Fibroblast of the aortic adventitia (primary cell): ENCODE measurements around the genes OTUD1 and MYO3A.

GRCh38 chr10:22316843-22317319 lies 693 bp downstream of the COMMD3 start:
- CAGE, long polyA plus RNA, result no peak

GRCh38 chr10:22340195-22340738 lies 5.0 kb upstream of the SPAG6 start:
- CAGE, long polyA plus RNA, result no peak

GRCh38 chr10:22479405-22479831 lies 134.1 kb downstream of the SPAG6 start:
- CAGE, long polyA plus RNA, result no peak

- CAGE, long polyA plus RNA, result no peak
These were observed 179.4 kb downstream of the PIP4K2A start for GRCh38 chr10:22534566-22535720.

- CAGE, long polyA plus RNA, result no peak
These were observed 88.8 kb downstream of the PIP4K2A start for GRCh38 chr10:22625426-22626113.

- CAGE, long polyA plus RNA, result no peak
These were observed 82.8 kb downstream of the PIP4K2A start for GRCh38 chr10:22631567-22632040.

DNA sequence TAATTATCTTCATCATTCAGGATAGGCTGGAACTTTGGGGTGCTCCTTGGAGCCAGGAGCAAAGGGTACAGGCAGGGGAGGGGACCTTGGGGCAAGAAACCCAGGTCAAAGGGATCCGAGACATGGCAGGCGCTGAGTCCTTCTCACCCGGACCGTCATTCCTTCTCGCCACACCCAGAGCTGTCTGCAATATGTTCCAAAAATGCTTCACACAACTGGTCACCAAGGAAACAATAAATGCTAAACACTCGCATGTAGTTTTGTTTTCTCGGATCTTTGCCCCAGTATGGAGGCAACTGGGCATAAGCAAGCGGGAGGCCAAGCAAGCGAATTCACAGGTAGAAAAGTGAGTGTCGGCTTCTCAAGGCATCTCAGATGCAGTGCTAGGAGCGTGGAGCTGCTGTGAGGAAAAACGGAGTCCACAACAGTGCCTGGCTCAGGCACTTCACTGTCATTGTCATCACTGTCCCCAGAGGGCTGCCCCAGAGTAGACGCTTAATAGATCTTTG lies 80.8 kb downstream of the PIP4K2A start:
- CAGE, long polyA plus RNA, result no peak

DNA sequence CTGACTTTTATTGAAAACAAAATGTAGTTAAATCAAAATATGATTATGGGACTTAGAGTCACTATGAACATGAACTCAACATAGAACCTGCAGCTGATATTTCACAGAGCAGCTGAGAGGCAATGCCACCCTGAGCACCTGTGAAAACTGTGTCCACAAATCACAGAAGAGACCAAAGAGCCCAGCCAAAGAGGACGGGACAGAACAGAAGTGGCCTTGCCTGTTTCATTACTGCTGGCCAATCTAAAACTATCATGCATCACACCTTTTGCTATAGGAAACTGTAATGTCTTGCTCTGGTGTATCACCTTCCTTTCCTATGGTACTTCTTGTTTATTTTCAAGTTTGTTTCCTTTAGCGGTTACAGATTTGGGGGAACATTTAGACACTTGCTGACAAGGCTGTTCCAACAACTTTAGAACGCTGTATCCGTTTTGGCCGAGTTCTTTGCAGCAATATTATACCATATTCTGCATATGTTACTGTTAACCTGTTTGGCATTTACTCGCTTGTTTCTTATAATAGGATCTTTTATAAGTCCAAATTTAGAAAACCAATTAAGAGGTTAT lies 80.3 kb downstream of the PIP4K2A start:
- CAGE, long polyA plus RNA, result no peak

GRCh38 chr10:22651199-22652046 lies 63.0 kb downstream of the PIP4K2A start:
- CAGE, long polyA plus RNA, result no peak

- CAGE, long polyA plus RNA, result no peak
These were observed at the start of gene OTUD1 for GRCh38 chr10:23438575-23439603. OTUD1 (plus strand) TSS chr10:23439075.

DNA sequence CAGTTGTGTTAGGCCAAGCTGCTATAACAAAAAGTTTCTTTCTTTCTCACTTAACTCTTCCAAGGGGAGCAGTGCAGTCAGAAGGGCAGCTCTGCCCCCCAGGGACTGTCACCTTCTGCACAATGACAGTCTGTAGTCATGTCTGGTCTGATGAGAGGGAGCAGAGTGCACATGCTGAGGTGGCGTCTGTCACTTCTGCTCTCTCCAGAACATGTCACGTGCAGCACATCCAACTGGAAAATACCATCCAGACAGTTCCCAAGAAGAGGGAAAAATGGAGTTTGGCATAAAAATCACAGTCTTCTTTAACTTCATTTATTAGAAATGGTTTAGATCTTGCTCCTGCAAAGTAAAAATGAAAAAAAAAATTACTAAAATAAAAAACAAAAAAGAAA lies 11.0 kb downstream of the OTUD1 start:
- CAGE, long polyA plus RNA, result no peak

DNA sequence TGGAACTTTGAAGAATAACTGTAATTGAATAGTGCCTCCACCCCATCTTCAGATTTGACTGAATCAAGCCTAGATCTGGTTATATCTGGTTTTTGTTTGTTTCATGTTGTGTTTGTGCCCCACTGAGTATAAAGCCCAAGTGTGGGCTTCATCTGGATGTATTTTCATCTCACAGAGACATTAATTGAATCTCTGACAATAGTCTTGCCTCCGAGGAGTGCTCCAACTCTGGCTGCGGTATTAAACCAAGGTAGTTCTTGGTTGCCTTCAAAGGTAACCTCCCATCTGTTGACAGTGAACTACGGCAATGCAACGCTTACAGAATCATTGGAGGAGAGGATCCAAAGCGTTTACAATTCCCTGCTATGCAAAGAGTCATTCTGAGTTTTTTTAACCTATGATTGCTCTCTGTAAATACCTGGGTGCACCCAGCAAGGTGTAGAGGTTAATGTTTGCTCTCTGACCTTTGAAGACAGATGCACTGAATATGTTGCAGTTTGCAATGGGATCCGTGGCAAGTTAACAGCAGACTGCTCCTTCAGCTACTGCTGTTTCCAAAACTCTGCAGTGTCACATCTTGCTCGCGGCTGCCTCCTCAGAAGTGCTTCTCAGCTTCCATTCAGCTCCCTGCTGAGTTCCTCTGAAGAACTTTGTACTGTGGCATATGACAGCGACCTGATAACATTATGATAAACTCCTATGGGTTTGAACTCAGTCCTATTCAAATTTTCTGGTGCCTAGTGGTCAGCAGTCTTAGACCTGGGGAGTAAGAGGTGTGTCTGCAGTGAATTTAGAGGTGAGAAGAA lies 28.9 kb downstream of the KIAA1217 start:
- CAGE, long polyA plus RNA, result no peak

GRCh38 chr10:24382890-24384381 lies 174.5 kb downstream of the KIAA1217 start:
- CAGE, long polyA plus RNA, result no peak

DNA sequence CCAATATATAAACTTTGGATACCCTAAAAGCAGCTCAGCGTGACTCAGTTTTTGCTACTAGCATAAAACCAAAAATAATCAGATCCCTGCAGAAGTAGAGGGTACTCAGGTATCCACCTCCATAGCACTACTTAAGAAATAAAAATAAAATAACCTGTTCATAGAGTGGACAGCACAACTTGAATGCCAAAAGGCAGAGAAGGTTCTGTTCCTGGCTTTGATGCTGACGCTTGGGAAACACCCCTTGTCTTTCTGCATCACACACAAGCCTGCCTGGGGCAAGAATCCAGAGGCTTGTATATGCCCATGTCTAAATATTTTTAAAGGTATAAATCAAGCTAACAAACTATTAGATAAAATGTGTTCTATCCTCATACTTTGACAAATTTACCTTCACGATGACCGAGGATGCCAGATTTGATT lies 207.3 kb downstream of the KIAA1217 start:
- CAGE, long polyA plus RNA, result no peak

- CAGE, long polyA plus RNA, result no peak
These were observed 171.4 kb downstream of the ARHGAP21 start for GRCh38 chr10:24552073-24552840.

DNA sequence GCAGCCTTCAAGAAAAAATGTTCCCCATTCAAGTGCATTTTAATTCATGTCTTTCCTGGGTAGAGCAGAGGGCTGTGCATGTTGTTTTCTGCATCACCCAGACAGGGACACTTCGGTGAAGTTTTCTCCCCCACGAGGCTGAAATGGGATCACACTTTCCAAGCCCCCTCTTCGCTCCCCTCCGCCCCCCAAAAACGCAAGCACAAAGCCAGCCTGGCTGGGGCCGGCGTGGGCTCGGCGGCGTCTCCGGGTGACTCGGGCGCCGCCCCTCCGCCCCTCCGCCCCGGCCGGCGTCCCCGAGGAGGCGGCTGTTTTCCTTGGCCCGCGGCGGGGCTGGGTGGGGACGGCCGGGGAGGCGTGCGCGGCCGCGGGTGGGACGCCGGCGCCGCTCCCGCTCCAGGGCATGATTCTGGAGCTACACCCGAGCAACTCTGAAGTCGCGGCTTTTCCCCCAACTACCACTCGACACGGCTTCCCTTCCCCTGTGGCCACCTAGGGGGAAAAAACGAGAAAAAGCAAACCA lies 1.1 kb downstream of the ARHGAP21 start:
- CAGE, long polyA plus RNA, result no peak

DNA sequence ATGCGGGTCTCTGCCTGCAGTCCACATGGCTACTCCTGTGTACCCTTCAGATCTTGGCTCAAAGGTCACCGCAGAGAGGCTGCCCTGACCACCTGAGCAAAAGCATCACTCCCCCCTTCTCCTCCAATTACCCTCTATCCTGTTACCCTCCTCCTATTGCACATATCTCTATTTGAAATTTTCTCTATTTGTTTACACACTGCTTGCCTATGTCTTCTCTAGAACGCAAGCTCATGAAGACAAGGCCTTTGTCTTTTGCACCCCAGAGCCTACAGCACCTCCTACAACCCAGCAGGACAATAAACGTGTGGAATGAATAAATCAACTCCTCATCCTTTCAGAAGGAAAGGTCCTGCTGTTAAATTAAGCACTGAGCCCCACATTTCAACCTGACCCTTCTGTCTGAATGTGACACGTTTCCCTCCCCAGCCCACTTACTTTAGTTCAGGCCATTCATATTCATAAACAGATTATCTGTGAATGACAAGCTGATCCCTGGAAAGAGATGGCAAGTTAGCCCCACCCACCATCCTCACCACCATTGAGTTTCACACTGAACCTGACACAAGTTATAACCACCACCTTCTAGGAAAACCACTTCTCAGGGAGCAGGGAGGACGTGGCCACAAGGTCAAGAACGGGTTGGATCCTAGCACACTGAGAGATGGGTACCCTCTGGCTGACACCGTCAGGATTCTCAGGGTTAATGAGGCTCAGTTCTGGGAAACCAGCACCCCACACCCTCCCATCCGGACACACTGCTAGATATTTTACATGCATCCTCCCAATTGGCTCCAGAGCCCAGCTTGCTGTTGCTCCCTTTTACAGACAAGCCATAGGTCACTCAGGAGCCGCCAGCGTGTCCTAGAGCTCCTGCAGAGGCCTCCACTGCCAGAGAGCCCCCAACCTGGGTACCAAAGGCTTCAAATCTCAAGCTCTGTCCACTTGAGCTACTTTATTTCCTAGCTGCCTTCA lies 1.0 kb downstream of the PRTFDC1 start:
- CAGE, long polyA plus RNA, result no peak

DNA sequence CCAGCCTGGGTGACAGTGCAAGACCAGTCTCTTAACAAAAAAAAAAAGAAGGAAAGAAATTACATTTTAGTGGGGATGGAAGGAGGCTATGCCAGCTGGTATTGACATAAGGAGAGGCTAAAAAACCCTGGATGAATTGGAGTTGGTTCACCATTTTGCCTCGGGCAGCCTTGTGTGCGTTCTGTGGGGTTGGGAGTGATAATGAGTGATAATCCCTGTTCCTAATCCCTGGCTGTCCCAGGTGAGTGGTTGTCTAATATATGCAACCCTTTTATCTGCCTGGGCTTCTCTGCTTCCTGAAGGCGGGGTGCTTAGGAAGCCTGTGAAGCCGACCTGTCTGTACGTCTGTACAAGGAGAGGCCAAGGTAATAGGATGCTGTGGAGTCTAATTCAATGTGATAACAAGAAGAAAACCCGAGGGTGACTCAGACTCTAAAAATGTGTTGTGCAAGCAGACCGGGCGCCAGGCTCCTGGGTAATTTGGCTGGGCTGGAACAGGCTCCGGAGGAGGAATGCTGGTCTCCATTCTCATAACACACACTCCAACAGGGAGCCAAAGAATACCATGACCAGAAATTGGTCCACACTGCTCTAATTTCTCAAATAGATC lies 43.5 kb downstream of the THNSL1 start:
- CAGE, long polyA plus RNA, result no peak

- CAGE, long polyA plus RNA, result no peak
These were observed at the start of gene MYO3A for GRCh38 chr10:25933613-25934638. MYO3A (plus strand) TSS chr10:25934229.

DNA sequence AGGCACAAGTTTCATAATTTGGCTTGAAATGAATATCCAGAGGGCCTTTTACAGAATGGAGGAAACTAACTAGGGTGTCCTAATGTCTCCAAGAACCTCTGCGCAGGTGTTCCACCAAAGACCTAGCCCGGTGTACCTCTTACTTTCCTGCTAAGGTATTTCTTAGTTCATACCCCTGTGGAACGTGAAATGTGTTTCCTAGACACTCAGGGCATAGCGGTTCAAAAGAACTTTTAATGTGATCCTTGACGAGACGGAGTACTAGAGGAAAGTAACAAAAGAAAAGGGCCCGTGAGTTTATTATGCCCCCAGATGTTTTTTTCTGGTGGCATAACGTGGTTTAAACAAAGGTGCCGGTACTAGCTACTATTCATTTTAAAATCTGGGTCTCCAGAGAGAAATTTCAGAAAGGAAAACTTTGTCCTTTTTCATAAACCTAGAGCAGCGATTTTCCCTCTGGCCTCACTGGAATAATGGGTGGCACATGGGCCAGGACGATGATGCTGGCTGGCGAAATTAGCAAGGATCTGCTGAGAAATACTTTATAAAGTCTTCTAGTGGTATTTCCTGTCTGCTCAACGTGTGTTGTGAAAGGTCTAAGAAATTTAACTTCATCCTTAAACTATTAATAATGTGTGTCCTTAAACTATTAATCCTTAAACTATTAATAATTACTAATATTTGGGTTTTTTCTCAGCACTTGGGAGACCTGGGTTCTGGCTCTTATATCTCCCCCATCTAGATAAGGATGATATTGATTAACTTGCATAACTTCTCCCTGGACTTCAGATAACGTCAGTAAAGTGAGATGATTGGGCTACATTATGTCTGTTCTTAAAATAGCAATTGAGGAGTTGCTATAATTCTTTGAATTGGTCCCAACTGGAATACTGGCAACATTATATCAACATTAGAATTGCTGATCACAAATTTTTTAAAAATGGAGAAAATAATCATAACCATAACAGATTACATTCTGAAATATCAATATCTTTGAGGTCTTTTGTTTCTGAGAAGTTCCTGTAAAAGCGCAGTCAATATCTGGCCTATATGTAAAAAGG lies 1.6 kb downstream of the APBB1IP start:
- CAGE, long polyA plus RNA, result no peak